Cytotoxic T cell (primary cell): ENCODE results near the gene PARP11.

DNA sequence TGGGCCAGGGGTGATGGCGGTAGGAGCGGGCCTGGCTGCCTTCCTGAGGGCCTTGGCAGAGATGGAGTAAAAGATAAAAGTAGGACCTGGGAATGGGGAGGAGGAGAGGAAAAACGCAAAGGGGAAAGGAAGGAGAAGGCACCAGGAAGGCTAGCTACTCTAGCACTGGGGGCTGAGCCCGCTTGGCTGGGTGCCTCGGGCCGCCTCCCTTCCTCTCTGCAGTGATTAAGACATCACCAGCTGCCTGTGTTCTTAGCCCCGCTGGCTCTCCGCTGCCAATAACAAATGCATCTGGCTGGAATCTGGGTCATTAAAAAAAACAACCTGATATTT, 141.3 kb downstream of the TSPAN9 start:
- PRO-cap, 2 experiments = no peak in any of the 2 experiments

GRCh38 chr12:3243378-3243860, 166.2 kb downstream of the TSPAN9 start:
- PRO-cap, 2 experiments = no peak in any of the 2 experiments

- PRO-cap, 2 experiments = no peak in any of the 2 experiments
Observed at GRCh38 chr12:3263368-3264210, 186.4 kb downstream of the TSPAN9 start.

DNA sequence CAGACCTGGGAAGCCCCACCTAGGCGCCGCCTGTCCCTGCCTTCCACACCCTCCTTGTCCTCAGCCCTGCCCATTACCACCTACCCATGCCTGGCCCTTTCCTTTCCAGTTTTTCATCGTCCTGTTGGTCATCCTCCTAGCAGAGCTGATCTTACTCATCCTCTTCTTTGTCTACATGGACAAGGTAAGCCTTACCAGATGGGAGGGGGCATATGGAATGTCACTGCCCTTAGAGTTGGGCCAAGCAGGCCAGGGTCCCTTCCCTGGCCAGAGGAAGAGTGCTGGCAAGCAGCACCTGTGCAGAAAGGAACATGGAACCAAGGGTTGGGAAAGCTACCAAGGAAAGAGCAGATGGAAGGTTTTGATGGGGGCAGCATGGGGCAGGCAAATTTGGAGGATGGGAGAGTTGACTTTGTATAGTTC, 201.7 kb downstream of the TSPAN9 start:
- PRO-cap, 2 experiments = no peak in any of the 2 experiments

GRCh38 chr12:3299939-3300673, 190.9 kb upstream of the PRMT8 start:
- PRO-cap, 2 experiments = no peak in any of the 2 experiments

- PRO-cap, 2 experiments = no peak in any of the 2 experiments
Observed at GRCh38 chr12:3315149-3315537, 175.9 kb upstream of the PRMT8 start.

GRCh38 chr12:3415885-3416117, 75.2 kb upstream of the PRMT8 start:
- PRO-cap, 2 experiments = no peak in any of the 2 experiments

DNA sequence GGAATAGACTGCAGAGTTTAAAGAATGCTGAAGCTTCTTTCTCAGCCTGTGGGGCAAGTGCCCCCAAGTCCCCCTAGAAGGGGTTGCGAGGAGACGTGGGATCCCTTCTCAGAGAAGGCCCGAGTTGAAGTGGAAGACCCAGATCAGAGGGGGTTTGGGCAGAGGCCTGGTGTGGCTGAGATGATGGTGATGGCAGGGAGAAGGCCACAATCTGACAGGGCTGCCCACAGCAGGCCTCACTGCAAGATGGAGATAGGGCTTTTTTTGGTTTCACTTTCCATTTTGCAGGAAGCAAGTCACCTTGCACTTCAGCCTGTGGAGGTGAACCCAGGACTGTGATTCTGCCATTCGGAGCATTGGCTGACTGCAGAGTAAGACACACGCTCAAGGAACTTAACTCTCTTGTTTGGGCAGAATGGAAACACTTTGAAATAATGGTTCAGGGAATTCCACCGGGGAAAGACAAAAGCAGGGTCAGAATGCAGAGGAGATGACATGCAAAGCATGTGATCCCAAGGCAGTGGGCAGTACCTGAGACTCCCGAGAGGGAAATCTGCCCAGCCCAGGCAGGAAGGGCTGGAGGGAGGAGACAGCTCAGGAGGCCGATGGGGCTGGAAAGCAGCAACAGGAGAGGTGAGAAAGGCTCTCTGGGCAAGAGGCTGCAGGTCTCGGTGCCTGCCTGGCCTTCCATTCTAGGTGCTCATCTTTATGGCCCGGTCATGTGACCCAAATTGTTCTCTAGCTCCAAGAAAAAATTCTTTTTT, 58.8 kb upstream of the PRMT8 start:
- PRO-cap, 2 experiments = no peak in any of the 2 experiments

DNA sequence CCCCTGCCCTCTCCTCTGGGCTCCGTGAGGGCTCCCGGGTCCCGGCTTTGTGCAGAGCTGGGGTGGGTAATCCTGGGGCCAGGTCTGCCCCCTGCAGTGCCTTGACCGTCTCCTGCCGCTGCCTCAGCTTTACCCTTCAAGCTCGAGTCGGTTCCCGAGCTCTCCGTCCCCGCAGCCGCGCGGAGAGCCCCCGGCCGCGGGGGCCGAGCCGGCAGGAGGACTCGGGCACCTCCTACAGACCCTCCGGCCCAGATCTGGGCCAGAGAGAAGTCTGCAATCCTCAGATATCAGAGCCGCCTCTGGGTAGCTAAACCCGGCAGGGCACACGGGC, 996 bp downstream of the PRMT8 start:
- PRO-cap, 2 experiments = no peak in any of the 2 experiments

DNA sequence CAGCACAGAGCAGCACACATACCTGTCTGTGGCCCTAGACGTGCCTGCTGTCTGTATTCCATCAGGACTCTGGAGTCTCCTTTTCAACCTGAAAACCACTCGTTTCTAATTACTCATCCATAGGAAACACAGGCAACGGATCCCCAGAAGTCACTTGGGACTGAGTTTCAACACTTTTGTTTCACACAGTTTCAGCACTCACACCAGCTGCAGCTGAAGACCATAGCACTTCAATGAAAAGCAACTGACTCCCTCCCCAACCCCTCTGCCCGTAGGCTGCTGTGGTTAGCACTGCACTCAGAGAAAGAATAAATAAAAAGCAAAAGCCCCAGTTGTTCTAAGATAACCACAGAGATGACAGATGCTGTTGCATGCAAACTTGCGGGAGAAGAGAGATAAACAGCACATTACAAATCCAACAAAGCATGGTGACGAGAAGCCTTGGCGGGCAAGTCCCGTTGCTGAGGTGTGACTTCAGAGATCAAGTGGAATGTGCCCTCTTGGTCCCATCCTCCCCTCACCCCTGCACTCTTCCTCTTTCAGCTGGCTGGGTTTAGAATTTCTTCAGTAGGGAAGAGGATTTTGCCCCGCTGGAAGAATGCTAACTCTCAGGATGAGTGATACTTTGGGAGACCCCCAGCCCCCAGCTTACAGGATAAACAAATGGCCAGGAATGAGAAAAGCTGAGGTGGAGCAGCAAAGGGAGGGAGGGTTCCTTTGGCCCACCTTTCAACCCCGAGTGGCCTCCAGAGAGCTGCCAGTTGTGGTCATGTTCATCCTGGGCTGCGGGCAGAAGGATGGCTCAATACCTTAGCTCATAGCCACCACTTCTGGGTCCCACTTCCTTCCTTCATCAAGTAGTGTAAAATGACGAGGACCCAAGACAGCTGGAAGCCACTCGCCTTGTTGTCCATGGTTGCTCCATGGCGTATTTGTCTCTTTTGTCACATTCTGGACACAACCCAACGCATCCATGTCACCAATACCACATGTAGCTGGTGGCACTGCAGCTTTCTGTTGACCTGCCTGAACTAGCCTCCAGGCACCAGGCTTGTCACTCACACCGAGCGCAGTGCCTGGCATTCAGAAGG, 24.5 kb downstream of the CRACR2A start:
- PRO-cap, 2 experiments = peak in 2 of 2 experiments; most common plus-strand start position 340 of the sequence (in 2); most common minus-strand start position 310 of the sequence (in 2)

DNA sequence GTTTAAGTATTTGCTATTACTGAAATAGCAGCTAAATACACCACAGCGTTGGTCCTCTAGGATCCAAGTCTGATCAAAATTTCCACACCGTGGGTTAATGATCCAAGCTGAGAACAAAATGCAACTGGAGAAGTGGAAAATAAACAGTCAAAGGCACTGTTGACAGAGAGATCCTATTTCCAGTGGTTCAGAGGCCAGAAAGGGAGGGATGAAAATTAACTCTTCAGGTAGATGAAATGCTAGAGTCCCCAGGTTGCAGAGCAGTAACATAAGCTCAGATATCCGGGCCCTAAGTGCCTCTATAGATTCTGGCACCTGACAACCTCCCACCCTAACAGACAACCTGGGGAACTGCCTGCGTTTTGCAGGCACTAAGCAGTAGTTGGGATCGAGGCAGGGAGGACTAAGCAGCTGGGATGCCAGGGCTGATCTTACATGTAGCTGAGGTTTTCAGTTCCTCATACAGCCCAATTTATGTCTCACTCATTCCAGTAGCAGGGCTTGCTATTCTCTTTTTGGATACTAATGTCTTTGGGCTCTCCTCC, 42.7 kb upstream of the CRACR2A start:
- PRO-cap, 2 experiments = no peak in any of the 2 experiments

DNA sequence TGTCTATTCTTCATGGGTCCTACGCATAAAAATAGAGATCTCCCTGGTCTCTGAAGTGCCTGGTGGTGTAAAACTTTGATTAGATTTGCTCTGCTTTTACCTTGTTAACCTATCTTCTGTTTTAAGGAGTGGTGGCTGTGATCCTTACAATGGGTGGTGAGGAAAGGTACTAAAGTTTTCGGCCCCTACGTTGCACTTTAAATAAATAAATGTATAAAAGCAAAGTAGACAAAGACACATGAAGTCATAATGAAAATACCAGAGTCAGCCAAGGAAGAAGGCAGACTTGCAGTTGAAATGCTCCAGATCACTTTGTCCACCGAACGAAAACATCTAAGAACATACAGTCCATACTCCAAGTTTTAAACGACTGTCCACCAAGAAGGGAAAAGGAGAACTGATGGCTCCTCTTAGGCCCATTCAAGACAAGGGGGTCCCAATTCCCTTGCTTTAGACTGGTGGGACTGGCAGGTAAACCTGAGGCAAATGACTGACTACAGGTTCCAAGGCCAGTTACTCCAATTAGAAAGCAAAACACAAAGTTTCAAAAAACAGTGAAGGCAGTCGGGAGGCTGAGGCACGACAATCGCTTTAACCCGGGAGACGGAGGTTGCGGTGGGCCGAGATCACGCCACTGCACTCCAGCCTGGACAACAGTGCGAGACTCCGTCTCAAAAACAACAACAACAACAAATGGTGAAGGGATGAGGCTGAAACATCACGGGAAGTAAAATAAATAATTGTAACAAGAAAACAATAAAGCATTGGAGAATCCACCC, 757 bp downstream of the PARP11 start:
- PRO-cap, 2 experiments = peak in 1 of 2 experiments; most common plus-strand start position 589 of the sequence (in 1); most common minus-strand start position 526 of the sequence (in 1)

DNA sequence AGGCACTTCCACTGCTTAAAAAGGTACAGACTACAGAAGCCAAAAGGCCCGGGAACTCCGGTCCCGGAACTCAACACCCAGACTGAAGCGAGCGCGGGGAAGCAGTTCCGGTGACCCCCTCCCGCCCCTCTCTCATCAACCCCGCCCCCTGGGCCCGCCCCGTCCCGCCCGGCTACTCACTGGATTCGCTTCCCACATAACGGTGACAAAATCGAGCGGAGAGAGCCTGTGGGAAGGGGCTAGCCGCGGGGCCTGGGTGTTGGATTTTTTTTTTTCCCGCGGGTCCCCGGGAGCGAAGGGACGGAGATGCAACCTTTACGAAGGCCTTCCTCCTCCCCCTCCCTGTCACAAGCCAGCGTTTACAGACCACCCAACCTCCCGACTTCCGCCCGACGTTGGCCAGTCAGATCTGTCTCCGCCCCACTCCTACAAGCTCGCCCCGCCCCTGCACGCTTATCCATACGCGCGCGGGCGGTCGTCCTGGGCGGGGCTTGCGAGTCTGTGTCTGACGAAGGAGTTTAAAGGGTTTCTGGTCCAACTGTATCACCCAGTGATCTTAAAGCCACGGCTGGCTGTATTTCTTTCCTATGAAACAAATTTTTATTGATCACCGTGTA, at the start of gene PARP11:
PARP11 (minus strand) TSS at position 368 of the 617 bp plus-strand sequence.
- PRO-cap, 2 experiments = peak in 2 of 2 experiments; most common plus-strand start position 483 of the sequence (in 2); most common minus-strand start position 84 of the sequence (in 2)

GRCh38 chr12:3885146-3885469, 11.9 kb upstream of the PARP11 start:
- PRO-cap, 2 experiments = no peak in any of the 2 experiments

GRCh38 chr12:3947510-3948335, 74.5 kb upstream of the PARP11 start:
- PRO-cap, 2 experiments = peak in 1 of 2 experiments; most common plus-strand start chr12:3948134 (in 1); most common minus-strand start chr12:3947941 (in 1)

- PRO-cap, 2 experiments = no peak in any of the 2 experiments
Observed at GRCh38 chr12:3951018-3951241, 77.7 kb upstream of the PARP11 start.

- PRO-cap, 2 experiments = no peak in any of the 2 experiments
Observed at GRCh38 chr12:4025075-4025470, 151.9 kb upstream of the PARP11 start.

GRCh38 chr12:4271536-4272139, 1.9 kb upstream of the CCND2 start:
- PRO-cap, 2 experiments = peak in 2 of 2 experiments; most common plus-strand start chr12:4271768 (in 1); most common minus-strand start chr12:4271767 (in 2)

- PRO-cap, 2 experiments = no peak in any of the 2 experiments
Observed at GRCh38 chr12:4275967-4276518, 2.5 kb downstream of the CCND2 start.

- PRO-cap, 2 experiments = no peak in any of the 2 experiments
Observed at GRCh38 chr12:4997761-4998348, 45.8 kb upstream of the KCNA5 start.